ENCODE measurements around a stretch of chr5.

GRCh38 chr5:81187809-81188449, 45.2 kb upstream of the CKMT2 start:
- PRO-cap = no peak

DNA sequence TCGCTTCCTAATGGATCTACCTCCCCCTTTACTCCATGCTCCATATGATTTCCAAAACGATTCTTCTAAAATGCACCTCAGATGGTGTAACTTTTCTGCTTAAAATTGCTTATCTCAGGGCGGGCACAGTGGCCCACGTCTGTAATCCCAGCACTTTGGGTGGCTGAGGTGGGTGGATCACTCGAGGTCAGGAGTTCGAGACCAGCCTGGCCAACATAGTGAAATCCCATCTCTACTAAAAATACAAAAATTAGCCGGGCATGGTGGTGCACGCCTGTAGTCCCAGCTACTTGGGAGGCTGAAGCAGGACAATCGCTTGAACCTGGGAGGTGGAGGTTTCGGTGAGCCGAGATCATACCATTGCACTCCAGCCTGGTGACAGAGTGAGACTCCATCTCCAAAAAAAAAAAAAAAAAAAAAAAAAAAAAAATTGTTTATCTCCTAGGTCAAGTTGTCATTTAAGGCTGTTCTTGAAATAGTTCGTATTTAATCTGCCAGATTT, 12.1 kb downstream of the SSBP2 start:
- PRO-cap = no peak

DNA sequence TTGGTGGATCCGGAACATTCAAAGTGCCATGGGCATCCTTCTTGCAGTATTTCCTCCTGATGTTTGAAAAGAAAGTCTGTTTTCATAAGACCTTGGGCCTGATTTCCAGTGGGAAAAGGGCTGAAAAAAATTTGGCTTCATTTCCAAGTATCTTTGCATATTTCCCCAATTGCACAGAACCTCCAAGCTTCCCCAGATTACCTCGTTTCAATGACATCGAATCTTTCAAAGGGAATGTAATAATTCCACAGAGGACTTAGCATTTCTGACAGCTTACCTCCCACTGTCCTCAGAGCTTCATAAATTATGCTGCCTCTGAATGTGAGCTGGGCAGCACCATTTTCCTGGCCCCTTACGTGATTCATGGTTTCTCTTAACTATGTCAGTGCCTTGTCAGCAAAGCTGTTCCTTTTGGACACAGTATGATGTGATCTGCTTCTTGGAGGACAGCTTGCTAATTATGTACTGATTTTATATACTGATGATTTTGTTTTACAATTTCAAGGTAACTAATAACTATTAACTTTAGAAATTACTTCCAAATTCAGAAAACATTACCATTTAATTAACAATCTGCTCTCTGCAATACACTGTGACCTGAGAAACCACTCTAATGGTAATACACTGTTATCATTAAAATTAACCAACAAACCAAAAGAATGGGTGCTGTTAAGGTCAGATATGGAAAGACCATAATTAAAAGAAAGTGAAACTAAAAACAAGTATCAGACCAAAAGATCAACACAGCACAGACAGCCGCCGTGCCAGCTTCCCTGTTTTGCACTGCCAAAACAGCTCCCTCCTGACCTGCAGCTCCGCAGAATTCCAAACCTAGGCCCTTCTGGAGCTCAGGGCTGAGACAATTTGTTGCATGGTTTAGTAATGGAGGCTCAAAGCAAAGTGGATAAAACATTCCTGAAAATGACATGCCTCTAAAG, 27.9 kb upstream of the SSBP2 start:
- PRO-cap = no peak

GRCh38 chr5:82434718-82435082, 156.5 kb upstream of the RPS23 start:
- PRO-cap = no peak

GRCh38 chr5:83076748-83077297, 371 bp downstream of the TMEM167A start:
- PRO-cap = bidirectional peak, plus-strand start at chr5:83077109, minus-strand start at chr5:83077151

GRCh38 chr5:83095814-83096260, 18.5 kb downstream of the XRCC4 start:
- PRO-cap = no peak

DNA sequence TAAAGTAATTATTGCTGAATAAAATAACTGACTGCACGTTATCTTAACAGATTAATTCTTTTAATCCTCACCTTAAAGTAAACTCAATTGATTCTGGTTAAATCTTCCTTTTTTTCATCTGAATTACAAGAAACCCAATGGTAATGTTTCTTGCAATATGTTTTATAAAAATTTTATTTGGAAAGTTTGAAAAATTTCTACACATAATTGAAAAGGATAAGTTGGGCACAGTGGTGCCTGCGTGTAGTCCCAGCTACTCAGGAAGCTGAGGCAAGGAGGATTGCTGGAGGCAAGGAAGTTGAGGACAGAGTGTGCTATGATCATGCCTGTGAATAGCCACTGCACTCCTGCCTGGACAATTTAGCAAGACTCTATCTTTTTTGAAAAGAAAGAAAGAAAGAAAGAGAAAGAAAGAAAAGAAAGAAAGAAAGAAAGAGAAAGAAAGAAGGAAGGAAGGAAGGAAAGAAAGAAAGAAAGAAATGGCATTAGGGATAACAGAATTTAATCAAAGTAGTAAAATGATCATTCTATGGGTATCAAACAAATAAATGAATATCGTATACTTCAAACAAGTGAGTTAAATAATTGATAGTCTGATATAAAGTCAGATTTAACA, 37.2 kb downstream of the VCAN start:
- PRO-cap = no peak

GRCh38 chr5:87314208-87314499, 46.5 kb downstream of the RASA1 start:
- PRO-cap = no peak

- PRO-cap = no peak
Observed at GRCh38 chr5:87385856-87386270, 26.9 kb downstream of the CCNH start.

- PRO-cap = unidirectional peak, plus-strand start at chr5:87412059
Observed at GRCh38 chr5:87411755-87412255, 925 bp downstream of the CCNH start.

DNA sequence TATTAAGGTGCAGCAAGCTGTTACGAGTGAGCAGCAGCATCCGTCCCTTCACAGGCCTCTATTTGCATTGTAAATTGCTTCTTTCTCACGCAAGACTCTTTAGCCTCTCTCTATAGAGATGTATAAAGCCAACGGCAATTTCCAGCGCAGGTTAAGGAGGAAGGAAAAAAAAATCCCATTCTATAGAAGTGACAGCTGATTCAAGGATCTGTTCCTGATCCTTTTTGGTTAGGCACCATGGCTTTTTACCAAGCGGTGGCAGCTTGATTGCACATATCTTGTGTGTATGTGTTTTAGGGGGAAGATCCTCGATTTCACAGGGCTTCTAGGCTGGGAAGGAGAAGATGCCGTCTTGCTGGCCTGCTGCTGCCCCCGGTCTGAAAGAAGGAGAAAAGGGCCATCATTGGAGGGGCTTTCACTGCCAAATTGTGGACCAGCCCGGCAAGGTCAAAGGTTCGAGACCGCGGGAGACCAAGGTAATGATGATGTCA, 215.7 kb downstream of the MEF2C start:
- PRO-cap = no peak

DNA sequence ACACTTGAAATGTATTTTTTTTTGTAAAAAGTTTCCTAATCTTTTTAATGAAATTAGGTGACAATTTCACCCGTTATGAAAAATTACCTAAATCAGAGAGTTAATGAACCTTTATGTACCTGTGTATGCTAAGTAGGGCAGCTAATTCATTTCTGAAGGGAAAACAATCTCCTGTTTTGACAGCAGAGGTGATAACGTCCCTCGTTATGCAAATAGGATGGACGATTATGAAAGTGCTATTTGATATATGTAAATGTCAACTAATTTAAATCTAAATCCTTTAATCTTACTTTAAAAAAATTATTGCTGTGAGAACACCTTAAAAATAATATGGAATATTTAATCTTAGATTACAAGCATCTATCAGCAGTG, 58.8 kb downstream of the MEF2C start:
- PRO-cap = no peak

GRCh38 chr5:88825550-88826171, 57.3 kb downstream of the MEF2C start:
- PRO-cap = no peak

DNA sequence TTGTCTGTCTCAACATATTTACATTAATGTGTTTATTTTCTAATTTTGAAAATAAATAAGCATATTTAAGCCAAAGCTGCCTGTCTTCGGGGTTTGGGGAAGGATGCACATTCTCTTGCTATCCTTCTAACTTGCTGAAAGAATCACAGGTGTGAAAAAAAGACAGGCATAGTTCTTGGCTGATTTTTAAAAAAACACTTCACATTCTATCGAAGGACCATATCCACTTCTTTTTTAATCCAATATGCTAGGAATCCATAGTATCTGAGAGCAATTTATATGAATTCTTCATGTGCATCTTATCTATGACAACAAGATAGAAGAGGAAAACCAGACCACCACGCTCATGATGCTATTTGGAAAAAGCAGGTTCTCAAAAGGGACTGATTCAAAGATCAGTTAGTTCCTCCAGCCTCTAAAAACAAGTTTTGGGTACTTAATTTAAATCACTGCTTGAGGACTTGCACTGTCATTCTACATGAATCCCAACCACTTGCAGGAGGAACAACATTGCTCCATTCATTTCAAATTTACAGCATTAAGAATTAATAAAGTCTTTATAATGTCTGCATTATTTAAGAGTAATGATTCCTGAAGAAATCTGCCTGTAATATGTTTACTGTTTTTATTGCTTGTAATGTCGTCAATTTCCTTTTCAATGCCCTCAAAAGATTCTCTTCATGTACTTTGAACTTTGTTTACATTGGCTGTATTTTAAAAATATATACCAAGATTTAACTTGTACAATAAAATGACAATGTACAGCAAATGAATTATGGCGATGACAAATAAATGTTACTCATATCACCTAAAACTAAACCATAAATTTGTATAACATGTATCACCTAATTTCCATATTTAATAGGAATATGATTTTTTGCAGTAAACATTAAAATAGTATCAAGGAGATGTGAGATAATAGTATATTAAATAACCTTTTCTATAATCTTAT, 6.1 kb downstream of the MEF2C start:
- PRO-cap = no peak

- PRO-cap = no peak
Observed at GRCh38 chr5:88942848-88943202, 59.8 kb upstream of the MEF2C start.

- PRO-cap = unidirectional peak, minus-strand start at chr5:89301758
Observed at GRCh38 chr5:89301461-89302055, 418.6 kb upstream of the MEF2C start.

DNA sequence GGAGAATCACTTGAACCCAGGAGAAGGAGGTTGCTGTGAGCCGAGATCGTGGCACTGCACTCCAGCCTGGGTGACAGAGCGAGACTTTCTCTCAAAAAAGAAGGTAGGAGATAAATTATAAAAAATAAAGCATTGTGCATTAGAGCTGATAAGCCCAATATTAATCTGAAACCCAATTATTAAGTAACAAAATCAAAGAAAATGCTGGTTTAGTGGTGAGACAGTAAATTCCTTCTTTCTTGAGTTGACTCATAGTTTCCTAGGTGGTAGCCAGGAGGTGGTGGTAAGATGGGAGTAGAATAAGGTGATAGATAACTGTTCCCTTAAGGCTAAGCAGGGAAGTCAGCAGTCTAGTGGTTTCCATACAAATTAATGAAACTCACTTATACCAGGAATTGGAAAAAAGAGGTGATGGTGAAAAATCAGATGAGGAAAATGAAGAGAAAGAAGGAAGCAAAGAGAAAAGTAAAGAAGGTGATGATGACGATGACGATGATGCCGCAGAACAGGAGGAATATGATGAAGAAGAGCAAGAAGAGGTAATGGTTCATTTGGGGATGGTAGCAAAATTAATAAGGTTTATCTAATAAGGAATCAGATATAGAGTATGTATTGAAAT, 23.1 kb downstream of the LYSMD3 start:
- PRO-cap = no peak

DNA sequence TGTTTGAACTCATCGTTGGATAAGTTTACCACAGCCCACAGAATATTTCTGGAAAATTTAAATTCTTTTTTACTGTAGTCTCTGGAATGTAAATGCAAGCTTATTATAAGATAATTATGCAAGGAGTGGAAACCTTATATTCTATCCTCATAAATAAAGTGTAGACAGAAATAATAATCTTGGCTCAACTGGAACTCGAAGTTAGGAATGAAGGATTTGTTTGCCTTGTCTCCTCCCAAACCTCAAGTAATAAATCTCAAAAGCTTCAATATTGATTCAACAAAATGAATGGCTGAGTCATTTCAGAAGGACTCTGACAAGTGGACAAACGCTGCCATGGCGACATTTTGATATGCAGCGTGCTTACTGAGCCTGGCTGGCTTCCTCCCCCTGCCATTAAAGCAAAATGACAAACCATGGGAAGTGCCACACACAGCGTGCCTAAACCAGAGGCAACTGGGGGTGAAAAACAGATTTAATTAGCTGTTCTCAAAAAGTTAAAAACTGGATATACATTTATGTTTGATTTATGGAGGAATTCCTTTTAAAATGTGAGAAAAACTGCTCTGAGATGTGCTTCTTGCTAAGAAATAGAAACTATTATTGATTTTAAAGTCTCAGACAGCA, 10.5 kb upstream of the ADGRV1 start:
- PRO-cap = no peak

DNA sequence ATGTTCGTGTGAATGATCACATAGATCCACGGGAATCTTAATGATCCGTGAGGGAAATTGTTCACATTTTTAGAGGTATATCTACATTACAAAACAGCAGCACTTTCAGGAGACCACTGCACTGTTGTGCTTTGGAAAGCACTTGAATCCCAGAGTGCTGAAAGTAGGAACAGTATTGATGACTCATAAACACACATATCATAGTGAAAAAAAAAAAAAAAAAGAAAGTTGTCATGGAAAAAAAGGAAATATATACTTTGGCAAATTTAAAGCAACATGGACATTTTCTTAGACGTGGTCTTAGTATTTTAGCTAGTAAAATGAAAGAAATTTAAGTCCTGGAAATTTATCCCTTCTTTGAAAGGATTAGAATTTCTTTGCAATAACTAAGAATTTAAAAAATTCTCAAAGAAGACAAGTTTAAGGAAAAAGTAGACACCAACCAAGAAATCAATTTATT, 55.4 kb downstream of the ADGRV1 start:
- PRO-cap = no peak

DNA sequence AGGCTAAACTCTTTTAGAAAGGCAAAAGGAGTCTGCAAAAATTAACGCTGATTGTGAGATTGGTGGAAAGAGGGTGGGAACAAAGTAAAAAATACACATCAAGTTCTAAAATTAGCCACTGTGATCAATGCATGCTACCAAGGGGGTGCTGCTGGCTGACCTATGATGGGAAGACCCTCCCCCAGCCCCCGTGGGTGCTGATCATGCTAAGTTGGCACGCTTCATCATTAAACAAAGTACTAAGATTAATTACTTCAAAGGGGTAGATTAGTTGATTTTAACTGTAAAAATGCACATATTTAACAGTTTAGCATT, 356.9 kb downstream of the ADGRV1 start:
- PRO-cap = no peak